Osteoblast (primary cell): ENCODE measurements around a stretch of chr10.

DNA sequence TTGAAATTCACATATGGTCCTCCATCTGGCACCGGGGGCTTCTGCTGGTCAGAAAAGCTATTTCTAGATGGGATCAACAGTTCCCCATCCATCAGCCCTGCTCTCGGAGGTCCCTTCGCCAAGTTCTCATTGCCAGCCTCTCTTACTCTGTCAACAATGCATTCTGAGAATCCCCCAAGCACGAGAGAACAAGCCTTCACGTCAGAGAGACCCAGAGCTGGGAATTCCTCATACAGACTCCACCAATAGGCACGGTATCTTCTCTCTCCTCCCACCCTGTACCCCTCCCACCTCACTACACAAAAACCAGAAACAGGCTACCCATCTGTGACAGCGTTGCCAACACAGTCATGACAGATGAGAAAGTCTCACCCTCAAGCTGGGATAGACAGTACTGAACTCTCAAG lies 15.7 kb downstream of the RGS10 start:
- CAGE, long polyA plus RNA: no peak
- RRBS: no CpG with 5 or more reads among the region's 7 CpGs

GRCh38 chr10:119586366-119587137 lies 10.2 kb downstream of the TIAL1 start:
- CAGE, long polyA plus RNA: no peak
- RRBS: no CpG with 5 or more reads among the region's 5 CpGs

DNA sequence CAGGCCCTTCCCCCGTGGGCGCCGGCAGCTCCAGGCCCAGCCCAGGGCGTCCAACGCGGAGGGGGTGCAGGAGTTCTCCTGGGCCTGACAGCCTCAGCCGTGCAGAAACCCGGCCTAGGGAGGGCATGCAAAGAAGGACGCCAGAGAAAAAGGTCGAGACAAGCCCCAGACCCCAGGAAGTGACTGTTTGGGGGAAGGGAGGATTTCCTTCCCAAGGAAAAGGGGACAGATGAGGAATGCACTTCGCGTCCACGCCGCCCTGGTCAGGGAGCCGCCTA lies 767 bp downstream of the TIAL1 start:
- CAGE, long polyA plus RNA: no peak
- RRBS: 2% methylated on average over 8 of the region's 15 CpGs

- CAGE, long polyA plus RNA: no peak
- RRBS: no CpG with 5 or more reads among the region's 6 CpGs
These were observed 36.9 kb downstream of the BAG3 start for GRCh38 chr10:119687987-119688670.

DNA sequence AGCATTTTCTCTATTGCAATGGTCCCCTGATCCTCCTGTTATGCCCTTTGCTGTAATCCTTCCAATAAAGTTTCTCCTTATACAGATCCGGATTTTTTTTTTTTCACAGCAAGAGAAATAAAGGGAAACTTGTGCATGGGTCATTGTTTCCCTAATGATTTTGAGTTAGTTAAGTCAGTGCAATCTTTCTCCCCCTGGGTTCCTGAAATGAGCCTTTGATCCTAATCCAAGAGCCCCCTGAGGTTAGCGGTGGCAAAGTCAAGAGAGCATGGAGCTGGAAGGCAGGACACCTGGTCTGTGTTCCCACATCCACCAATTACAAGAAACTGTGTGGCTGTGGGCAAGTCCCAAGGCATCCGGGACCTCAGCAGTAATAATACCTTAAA lies 129.4 kb upstream of the WDR11 start:
- CAGE, long polyA plus RNA: no peak
- RRBS: no CpG with 5 or more reads among the region's 3 CpGs

GRCh38 chr10:120906715-120907224 lies 55.6 kb downstream of the WDR11 start:
- CAGE, long polyA plus RNA: no peak
- RRBS: no CpG with 5 or more reads among the region's 1 CpG

GRCh38 chr10:121034309-121034730 lies 183.2 kb downstream of the WDR11 start:
- CAGE, long polyA plus RNA: no peak
- RRBS: no CpG with 5 or more reads among the region's 8 CpGs

GRCh38 chr10:121324544-121324968 lies 273.7 kb downstream of the FGFR2 start:
- CAGE, long polyA plus RNA: no peak
- RRBS: no CpG with 5 or more reads among the region's 7 CpGs

GRCh38 chr10:121549403-121549627 lies 48.9 kb downstream of the FGFR2 start:
- CAGE, long polyA plus RNA: no peak
- RRBS: no CpG with 5 or more reads among the region's 3 CpGs

DNA sequence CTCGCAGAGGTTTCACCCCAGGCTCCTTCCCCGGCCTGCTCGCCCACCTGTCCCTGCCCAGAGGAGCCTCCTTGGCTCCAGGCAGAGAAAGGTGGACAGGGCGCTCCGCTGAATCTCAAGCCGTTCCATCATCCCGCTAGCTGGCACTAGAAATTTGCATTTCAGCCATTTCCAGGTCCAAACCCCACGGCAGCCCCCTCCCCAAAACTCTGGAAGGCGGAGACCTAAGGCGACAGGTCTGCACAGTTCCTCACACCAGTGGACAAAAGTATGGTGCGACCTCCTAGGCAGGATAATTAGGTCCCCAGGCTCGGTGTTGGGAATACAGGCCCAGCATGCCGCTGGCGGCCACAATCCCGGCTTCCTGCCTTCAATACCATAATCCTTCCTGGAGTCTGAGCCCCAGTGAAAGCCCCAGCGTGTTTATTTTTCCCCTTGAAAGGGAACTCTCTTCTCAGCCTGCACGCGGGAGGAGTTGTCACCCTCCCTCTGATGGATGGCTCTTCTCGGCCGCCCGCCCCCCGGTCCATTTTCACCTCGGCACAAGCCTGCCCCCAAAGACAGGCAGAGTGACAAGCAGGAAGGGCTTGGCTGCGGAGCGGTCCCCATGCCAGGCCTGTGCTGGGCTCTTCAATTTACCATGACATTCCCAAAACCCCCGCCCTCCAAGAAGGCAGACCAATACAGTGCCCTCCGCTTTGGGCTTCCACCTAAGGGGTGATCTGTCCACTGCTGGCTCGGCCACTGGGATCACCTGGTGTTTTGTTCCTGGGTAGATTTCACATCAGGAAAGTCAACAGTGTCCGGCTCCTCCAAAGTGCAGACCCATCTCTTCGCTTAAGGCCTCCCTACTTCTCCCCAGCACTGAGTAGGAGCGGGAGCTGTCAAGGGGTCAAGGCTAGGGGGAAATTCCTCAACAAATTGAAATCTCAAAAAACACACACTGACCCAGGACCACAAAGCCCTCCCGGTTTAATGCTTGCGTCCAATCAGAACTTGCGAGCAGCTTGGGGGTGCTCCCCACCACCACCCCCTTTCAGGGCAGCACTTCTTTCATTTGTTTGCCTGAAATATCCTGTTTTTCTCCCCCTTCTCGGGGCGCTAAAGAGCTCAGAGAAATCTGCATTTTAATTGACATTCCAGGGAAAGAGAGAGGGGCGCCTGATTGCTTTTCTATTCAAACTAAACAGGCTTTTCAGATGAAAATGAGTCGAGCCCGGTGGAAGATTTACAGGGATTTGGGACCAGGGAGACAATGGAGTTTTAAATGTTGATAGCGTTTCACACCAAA lies 2.1 kb downstream of the FGFR2 start:
- CAGE, long polyA plus RNA: no peak
- RRBS: no CpG with 5 or more reads among the region's 40 CpGs

GRCh38 chr10:121961278-121961650 lies 13.8 kb downstream of the NSMCE4A start:
- CAGE, long polyA plus RNA: no peak
- RRBS: no CpG with 5 or more reads among the region's 3 CpGs

DNA sequence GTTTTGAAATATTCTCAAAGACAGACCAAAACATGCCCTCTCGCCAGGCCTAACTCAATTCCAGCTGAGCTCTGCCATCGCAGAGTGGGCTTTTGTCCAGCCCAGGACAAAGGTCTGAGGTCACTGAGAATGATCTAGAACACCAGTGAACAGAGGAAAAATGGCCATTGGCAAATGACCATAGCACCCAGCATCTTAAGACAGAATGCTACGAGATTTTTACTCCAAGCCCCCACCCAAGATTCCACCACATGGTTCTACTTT lies 4.6 kb downstream of the NSMCE4A start:
- CAGE, long polyA plus RNA: no peak
- RRBS: no CpG with 5 or more reads among the region's 3 CpGs

DNA sequence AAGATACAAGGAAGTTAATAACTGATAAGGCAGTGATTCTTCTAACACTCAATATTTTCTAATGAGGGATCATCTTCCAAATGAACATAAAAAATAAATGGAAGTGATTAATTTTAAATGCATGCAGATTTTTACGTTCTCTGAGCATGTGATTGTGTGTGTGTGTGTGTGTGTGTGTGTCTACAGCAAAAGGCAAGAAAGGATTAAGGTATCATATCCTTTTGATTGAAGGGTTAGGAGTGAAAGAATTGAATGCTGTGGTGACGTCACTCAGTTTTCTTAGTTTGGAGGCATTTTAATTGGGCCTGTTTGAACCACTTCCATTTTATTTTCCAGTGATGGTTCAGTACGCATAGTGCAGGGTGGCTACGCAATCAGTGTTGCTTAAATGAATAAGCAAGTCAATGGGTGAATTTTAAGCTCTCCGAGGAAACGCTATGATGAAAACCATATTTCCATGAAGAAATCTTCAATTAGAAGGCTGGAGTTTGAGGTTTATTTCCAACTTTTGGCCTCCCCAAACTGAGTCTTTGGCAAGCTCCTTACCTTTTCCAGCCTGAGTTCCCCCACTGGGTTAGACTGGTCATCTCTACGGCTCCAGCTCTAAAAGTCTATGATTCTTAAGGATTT lies 31.3 kb downstream of the TACC2 start:
- CAGE, long polyA plus RNA: no peak
- RRBS: no CpG with 5 or more reads among the region's 7 CpGs

DNA sequence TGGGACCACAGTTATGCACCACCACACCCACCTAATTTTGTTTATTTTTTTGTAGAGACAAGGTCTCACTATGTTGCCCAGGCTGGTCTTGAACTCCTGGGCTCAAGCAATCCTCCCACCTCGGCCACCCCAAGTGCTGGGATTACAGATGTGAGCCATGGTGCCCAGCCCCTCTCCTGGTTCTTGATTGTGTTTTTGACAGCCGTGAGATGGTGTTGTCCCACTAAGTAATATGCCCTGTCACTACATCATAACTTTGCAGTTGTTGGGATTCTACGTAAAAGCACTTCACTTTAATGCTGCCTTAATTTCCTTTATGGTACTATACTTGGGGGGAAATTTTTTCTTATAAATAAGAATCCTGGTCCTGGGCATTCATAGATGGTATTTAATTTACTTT lies 110.0 kb upstream of the BTBD16 start:
- CAGE, long polyA plus RNA: no peak
- RRBS: no CpG with 5 or more reads among the region's 3 CpGs

GRCh38 chr10:122298748-122299191 lies 27.7 kb downstream of the BTBD16 start:
- CAGE, long polyA plus RNA: no peak
- RRBS: 31% methylated on average over 1 of the region's 11 CpGs

DNA sequence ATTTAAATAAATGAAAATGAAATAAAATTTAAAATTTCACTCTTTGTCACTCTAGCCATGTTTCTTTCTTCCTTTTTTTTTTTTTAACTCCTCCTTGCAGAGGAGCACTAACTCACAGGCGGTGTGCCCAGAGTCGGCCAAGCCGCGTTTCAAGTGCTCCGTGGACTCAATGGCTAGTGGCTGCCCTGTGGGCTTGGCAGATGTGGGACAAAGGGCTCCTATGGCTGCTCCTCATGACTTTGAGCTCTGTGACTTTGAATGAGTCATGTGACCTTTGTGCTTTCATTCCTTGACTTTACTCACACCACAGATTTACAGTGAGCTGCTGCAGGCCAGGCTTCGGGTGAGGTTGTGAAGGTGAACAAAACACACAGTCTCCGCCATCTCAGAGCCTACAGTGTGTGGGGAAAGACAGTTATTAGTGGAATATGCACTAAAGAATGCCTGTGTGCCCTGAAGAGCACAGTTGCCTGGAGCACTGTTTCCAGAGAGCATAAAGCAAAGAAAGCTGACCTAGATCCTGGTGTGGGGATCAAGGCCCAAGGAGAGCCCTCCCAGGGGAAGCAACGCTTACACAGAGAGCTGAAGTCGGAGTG lies 29.8 kb upstream of the PLEKHA1 start:
- CAGE, long polyA plus RNA: no peak
- RRBS: no CpG with 5 or more reads among the region's 9 CpGs

DNA sequence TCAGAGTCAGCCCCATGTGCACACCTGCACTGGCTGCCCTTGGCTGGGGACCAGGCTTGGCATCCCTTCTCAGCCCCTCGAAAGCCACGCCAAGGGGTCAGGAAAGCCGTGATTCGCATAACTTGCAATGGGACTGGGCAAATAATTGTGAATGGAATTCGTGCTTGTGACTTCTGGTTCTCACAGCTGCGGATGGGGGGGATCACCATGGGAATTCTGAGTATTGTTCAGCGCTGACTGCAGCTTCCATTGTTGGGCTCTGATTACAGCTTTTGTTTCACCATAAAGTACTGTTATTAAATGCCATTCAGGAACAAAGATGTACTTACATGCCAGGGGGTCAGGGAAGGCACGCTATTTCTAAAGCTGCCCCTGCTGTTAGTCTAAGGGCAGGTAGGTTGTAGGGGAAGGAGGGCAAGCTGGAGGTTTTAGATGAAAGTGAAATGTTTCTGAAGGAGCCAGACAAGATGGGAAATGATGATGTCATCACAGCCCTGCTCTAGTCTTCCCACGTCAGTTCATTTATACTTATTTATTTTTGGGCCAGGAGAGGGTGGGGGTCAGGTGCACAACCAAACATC lies 5.8 kb upstream of the PLEKHA1 start:
- CAGE, long polyA plus RNA: no peak
- RRBS: no CpG with 5 or more reads among the region's 9 CpGs

GRCh38 chr10:122392856-122393624 lies 18.5 kb downstream of the PLEKHA1 start:
- CAGE, long polyA plus RNA: no peak
- RRBS: no CpG with 5 or more reads among the region's 5 CpGs

- CAGE, long polyA plus RNA: no peak
- RRBS: no CpG with 5 or more reads among the region's 7 CpGs
These were observed 38.0 kb downstream of the PLEKHA1 start for GRCh38 chr10:122412327-122413108.

DNA sequence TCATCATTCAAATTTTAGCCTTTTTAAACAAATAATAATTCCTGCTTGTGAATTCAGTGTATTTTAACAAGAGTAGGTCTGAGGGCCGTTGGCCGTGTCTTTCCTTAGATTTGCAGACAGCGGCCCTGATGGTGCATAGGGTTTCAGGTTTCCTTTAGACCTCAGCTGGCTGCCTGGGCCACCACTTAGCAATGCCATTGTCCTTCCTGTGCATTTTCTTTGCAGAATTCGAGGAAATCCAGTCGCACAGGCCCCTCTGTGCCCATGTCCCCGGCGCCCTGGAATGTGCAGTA lies 14.1 kb downstream of the HTRA1 start:
- CAGE, long polyA plus RNA: no peak
- RRBS: 55% methylated on average over 2 of the region's 7 CpGs